ENCODE measurements around a stretch of chr17.

- RRBS: no CpG with 5 or more reads among the region's 5 CpGs
Observed at GRCh38 chr17:63821961-63822220, 5.3 kb upstream of the PSMC5 start.

DNA sequence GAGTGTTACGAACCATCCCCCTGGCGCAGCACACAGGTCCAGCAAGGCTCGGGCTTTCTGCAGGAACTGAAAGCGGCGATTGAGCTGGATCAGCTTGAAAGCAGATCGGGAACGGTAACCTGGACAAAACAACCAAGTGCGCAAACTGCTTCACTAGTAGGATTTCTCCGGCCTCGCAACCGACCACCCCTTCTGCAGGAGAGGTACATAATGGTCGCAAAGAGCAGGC is 763 bp upstream of the PSMC5 start:
- RRBS: 1% methylated on average over 4 of the region's 12 CpGs

GRCh38 chr17:63840376-63841018 is 2.0 kb downstream of the SMARCD2 start:
- RRBS: no CpG with 5 or more reads among the region's 2 CpGs

GRCh38 chr17:63927413-63927889 is 4.7 kb downstream of the CD79B start:
- RRBS: 86% methylated on average over 3 of the region's 5 CpGs

GRCh38 chr17:64006379-64007179 is 8.4 kb downstream of the PRR29 start:
- RRBS: no CpG with 5 or more reads among the region's 13 CpGs

DNA sequence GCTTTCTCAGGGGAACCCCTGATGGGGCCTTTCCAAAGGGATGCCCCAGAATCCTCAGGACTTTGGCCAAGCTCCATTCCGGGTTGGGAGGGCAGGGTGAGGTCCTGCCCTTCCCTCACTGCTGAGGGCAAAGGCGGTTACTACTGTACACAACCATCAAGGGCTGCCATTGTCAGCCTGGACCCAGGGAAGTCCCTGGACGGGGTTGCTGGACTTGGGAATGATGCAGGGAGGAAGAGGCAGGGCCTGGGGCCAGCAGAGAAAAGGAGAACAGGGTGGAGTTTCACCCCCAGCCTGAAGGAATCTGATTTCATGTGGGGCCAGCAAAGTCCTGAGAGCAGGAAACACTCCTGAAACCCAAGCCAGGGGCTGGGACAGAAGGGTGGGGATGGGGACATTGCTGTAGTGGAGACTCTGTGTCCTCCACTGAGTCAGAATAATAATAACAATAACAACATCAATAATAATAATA is 9.9 kb downstream of the PRR29 start:
- RRBS: no CpG with 5 or more reads among the region's 3 CpGs

DNA sequence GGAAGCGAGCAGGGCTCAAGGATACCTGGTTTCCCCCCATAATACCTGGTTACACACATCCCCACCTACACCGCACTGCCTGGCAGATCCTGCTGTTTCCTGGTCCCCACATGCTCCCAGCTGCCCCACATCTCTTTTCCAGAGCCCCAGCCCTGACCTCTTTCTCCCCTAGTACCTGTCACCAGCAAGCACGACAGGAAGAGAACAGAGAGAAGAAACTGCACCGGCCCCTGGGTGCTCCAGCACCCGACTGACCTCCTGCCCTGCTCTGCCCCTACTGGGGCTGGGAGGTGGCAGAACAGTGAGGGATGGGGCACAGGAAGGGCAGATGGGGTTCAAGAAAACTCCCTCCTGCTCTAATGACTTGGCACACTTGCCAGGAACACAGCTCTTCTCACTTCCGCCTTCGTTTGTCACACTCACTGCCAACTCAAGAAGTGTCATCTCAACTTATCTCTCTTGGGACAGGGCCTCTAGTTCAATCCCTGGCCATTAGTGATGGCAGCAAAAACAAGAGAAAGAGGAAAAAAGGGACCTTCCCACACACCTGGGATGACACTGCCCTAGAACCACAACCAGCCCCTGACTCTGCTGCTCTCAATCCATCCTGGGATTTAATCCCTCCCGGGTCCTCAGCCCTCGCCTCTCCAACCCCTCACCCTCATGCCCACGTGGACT is 42.6 kb upstream of the ICAM2 start:
- RRBS: no CpG with 5 or more reads among the region's 10 CpGs

DNA sequence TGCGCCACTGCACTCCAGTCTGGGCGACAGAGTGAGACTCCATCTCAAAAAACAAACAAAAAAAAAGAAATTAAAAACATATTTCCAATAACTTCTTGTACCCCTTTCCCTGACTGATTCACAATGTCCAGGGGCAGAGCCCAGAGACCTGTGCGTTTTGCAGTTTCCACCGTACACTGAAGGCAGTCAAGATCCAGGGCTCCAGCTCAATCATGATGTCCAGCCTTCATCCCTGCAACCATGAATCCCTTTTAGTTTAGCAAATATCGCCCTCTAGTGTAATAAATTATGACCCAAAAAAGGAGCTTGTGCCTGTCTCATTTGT is 3.6 kb upstream of the ERN1 start:
- RRBS: no CpG with 5 or more reads among the region's 5 CpGs

GRCh38 chr17:64186963-64187774 is 57.2 kb upstream of the ERN1 start:
- RRBS: no CpG with 5 or more reads among the region's 12 CpGs

DNA sequence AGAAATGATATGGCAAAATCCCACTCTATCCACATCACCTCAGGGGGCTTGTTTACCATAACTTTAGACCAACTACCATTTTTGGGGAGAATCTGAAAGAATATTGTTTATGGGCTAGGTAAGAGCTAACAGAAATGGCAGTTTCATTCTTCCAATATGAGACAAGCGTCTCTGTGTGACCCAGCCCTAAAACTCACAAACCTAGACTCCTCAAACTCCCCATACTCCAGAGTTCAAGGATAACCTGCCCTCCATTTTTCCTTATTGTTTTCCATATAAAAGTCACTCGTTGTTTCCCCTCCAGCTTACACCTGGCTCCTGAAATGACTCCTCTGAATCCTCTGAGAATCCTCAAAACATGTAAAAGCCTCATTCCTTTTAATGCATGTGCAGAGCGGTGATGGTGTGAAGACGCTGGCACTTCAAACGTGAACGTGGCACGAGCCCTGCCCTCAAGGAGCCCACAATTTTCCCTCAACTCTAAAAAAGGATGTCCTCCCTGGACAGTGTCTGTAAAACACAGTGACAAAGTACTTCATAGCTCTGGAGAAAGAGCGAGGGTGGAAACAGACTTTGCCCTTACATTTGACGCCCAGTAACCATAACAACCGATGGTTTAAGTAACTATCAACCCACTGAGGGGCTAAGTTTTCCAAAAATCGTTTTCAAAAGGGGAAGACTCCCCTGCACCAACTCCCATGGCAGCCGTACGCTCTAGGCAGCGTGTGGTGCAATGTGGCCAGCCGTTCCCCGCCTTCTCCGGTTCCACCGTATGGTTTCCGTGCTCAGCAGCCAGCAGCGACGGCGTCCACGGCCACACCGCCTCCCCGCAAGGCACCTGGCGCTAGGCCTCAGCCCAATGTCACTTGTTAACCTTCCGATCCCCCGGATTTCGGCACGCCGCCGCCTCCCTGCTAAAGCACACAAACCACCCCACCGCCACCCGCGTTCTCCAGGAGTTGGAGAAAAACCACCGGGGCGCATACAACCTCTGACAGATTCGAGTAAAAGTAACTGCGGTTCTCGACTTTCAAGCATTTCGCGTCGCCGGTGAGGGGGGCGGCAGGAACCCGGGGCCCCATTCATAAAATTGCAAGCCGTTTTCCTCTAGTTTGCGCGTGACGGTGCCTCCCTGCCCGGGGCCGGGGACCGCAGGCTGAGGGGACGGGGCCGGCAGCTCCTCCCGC is 929 bp downstream of the TEX2 start:
- RRBS: 1% methylated on average over 23 of the region's 56 CpGs

DNA sequence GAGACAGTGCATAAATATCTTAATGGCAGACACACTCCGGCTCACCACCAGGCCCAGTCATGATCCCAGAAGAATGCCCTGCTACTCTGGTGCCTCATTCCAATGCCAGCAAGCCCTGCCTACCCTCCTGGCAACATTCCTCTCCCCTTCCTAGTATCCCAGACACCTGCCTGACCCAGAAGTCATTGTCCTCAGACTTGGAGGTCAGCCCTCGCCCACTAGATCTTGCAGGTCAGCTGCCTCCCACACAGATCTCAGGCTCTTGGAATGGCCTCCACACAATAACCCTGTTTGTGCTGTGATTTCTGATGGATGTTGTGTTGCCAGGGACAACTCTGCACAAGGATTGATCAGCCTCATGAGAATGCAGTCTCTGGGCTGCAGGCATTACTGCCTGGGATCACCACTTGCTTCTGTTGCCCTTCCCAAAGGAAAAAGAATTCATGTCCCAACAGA is 1.9 kb upstream of the TEX2 start:
- RRBS: no CpG with 5 or more reads among the region's 2 CpGs

- RRBS: 6% methylated on average over 1 of the region's 7 CpGs
Observed at GRCh38 chr17:64282684-64283037, 19.6 kb upstream of the TEX2 start.

DNA sequence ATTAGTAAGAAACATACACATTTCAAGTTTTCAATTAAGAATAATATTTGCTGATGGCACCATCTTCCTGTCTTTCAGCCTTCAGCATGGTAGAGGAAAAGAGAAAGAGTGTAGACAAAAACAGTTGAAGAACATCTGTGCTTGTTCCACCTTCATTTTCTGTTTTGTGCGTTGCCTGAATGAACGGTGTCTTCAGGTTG is 59.9 kb upstream of the TEX2 start:
- RRBS: no CpG with 5 or more reads among the region's 2 CpGs

GRCh38 chr17:64356497-64356802 is 34.2 kb downstream of the PECAM1 start:
- RRBS: no CpG with 5 or more reads among the region's 6 CpGs

DNA sequence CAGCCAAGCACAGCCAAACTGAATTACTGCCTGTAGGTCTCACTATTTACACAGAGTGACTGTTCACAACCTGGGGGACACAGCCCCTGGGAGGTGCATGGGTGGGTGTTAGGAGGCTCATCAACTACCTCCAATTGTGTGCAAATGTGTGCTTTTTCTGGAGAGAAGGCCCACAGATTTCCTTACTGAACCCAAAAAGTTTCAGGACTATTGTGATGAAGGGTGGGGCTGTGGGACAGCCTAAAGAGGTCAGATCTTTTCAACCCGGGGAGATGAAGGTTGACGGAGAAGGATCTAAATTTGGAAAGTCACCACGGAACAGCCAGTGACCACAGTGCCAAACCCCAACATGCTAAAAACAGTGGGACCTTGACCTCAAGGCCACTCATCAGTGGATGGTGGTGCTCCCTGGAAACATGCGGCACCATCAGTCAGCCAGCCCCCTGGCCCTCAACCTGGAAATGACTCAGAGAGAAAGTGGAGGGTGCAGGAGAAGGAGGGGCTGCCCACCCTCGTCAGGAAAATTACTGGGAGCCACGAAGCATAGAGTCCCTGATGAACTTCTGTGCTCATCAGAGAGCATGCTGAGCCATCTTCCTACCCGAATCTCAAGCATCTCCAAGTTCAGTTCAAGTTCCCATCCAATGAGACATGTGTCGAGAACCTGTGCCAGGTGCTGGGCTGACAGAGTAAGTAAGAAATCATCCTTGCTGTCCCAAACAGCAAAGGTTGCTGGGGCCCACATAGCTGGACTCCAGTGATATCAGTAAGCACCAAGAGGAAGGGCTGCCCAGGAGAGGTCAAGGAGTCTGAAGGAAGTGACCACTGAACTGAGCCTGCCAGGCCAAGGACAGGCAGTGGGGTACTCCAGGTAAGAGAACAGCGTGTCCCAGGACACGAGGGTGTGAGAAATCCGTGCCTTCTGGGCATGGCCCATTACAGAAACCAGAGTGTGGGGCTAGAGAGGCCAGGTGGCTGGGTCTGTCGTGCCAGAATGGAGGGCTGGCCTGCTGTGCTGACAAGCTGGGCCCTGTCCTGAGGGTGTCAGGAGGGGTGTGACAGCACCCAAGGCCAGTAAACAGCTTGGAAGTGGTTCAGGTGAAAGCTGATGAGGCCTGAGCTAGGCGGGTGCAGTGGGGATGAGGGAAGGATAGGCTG is 5.4 kb downstream of the PECAM1 start:
- RRBS: no CpG with 5 or more reads among the region's 13 CpGs

DNA sequence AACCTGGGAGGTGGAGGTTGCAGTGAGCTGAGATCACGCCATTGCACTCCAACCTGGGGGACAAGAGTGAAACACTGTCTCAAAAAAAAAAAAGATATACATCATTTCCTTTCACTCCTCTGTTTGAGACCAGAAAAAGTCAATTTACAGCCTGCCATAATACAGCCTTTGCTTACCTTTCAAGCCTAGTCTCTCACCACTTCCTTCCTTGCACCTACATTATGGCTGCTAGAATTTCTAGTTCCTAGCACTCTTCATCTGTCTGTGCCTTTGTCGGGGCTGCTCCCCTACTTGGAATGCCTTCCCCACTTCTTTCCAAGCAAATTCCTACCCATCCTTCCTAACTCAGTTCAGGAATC is 2.8 kb upstream of the PECAM1 start:
- RRBS: no CpG with 5 or more reads among the region's 2 CpGs

DNA sequence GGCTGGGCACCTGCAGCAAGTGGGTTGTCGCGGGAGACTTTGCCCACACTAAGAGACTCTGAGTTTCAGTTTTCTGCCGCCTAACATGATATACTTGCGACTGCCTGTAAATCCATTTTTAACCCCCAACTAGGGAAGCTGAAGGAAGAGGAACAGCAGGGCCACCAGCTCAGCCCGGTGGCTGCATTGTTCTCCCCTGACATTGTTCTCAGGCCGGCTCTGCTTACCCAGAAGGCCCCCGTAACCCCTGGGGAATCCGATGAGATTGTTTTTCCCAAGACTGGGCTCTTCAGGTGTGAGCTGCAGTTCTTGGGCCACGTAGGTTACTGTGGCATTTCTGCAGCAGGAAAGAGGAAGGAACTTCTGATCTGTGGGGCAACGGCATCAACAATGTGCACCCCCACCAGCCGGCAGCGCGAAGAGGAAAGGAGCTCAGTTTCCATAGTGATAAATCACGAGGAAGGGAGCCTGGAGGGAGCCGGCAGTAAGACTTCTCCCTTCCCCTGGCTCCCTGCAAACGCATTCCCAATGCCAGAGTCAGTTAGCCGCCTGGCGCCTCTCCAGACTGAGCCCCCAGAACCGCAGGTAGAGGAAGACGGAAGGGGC is 21.3 kb upstream of the PECAM1 start:
- RRBS: no CpG with 5 or more reads among the region's 20 CpGs

DNA sequence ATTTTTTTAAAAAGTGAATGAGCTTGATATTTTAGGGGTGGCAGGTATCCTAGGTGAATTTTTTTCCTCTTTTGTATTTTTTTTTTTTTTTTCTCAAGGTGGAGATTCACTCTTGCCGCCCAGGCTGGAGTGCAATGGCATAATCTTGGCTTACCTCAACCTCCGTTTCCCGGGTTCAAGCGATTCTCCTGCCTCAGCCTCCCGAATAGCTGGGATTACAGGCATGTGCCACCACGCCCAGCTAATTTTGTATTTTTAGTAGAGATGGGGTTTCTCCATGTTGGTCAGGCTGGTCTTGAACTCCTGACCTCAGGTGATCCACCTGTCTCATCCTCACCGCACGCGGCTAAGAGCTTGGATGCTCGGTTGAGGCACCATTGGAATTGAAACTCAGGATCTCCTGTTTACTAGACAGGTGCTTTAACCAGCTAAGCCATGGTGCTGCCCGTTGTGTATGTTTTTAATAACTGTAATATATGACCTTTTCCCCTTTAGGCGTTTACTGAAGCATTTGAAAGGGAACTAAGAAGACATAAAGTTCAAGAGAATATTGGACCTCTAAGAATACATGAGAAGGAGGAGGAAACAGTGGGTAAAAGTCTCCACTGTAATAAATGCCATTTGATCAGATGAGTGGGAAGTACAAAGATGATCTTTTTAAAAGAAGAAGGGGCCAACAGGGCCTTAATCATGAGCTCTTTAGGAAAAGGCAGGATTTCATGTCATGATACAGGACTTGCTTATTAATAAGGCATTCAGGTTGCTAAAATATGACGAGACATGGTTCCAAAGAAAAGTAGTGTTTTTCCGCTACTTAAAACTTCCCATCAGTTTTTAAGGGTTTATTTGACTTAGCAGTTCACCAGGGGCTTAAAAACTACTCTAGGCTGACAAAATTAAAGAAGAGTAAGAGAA is 23.9 kb downstream of the CEP95 start:
- RRBS: no CpG with 5 or more reads among the region's 14 CpGs

- RRBS: no CpG with 5 or more reads among the region's 7 CpGs
Observed at GRCh38 chr17:64531721-64532340, 25.1 kb downstream of the CEP95 start.

DNA sequence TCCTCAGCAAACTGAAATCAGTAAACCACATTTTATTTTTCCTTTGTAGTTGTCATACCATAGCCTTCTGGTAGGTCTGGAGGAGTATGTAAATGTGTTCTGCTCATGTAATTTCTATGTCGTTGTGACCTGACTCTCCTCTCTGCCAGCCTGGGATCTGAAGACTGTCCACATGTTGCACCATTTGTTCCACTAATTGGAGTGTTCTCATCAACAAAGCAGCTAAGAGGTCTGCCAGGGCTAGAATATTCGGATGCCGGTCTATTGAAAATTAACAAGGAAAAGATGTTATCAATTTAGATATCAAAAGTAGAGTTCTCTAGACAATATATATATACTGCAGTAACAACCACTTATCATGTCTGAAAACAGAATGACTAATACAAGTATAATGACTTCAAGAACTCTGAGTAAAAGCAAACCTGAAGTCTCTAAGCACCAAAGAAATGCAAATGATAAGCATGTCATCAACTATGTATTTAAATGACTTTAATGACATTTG is 74.0 kb downstream of the CEP95 start:
- RRBS: no CpG with 5 or more reads among the region's 3 CpGs